H1 (cell line): ENCODE results near the gene ORM1.

GRCh38 chr9:113341597-113342251 is 1.6 kb upstream of the WDR31 start:
- RRBS, result no CpG with 5 or more reads among the region's 7 CpGs
CAGE:
- cytosol, long polyA plus RNA, result no peak
- long polyA plus RNA, result no peak
- nucleus, long polyA plus RNA, result no peak

DNA sequence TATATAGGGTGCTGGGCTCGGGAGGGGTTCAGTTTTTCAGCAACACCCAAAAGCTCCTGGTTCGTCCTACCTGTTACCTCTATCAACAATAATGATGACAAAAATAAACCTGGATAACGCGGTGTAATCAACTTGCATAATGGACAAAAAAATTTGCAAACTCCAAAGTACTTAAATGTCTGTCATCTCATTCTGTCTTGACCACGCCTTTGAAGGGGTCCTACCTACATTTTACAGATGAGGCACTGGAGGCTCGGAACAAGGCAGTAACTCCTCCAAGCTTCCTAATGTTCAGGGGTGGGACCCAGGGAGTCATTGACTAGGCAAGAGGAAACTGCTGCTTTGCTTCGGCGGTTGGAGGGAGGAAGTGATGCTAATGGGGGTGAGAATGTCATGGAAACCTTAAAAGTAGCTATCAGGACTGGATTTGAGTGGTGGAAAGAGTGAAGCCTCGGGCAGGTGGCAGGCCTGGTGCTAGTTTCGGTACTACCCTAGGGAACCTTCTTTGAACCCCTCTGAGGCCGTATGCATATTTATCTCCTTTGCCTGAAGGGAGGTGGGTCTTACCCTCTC is 1.5 kb downstream of the BSPRY start:
- RRBS, result no CpG with 5 or more reads among the region's 11 CpGs
CAGE:
- cytosol, long polyA plus RNA, result no peak
- long polyA plus RNA, result no peak
- nucleus, long polyA plus RNA, result no peak

DNA sequence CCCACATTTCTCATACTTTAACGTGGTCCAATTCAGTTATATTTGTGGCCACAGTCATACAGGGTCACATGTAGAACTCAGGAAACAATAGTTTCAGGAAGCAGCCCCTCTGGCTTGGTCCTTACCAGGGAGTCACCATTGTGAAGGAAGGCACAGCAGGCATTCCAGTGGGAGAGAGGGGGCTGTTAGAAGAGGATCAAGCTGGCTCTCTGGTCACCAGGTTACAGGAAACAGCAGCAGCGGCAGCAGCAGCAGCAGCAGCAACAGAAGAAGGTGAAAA is 14.5 kb downstream of the C9orf43 start:
- RRBS, result no CpG with 5 or more reads among the region's 2 CpGs
CAGE:
- cytosol, long polyA plus RNA, result no peak
- long polyA plus RNA, result no peak
- nucleus, long polyA plus RNA, result no peak

- RRBS, result no CpG with 5 or more reads among the region's 3 CpGs
CAGE:
- cytosol, long polyA plus RNA, result no peak
- long polyA plus RNA, result no peak
- nucleus, long polyA plus RNA, result no peak
Observed at GRCh38 chr9:113583216-113583611, 119.7 kb downstream of the RGS3 start.

GRCh38 chr9:113619418-113619960 is 156.0 kb downstream of the RGS3 start:
- RRBS, result no CpG with 5 or more reads among the region's 5 CpGs
CAGE:
- cytosol, long polyA plus RNA, result no peak
- long polyA plus RNA, result no peak
- nucleus, long polyA plus RNA, result no peak

DNA sequence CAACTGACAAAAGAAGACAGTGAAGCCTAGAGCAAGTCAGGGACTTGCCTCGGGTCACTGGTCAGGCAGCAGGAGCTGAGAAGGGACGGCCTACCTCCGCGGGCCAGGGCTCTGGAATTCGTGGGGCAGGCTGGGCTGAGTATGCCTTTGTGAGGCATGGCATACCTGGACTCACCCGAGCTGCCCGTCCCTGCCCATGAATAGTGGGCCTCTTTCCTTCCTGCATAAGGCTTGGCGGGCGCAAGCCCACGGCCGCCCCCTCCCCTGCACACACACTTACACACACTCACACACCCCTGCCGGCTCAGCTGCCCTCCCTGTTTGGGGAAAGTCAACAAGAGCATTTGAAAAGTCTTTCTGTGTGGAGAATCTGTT is 19.0 kb upstream of the KIF12 start:
- RRBS, result no CpG with 5 or more reads among the region's 12 CpGs
CAGE:
- cytosol, long polyA plus RNA, result no peak
- long polyA plus RNA, result no peak
- nucleus, long polyA plus RNA, result no peak

- RRBS, result 84% methylated on average over 1 of the region's 26 CpGs
CAGE:
- cytosol, long polyA plus RNA, result no peak
- long polyA plus RNA, result no peak
- nucleus, long polyA plus RNA, result no peak
Observed at GRCh38 chr9:114168391-114169209, 13.3 kb downstream of the COL27A1 start.

DNA sequence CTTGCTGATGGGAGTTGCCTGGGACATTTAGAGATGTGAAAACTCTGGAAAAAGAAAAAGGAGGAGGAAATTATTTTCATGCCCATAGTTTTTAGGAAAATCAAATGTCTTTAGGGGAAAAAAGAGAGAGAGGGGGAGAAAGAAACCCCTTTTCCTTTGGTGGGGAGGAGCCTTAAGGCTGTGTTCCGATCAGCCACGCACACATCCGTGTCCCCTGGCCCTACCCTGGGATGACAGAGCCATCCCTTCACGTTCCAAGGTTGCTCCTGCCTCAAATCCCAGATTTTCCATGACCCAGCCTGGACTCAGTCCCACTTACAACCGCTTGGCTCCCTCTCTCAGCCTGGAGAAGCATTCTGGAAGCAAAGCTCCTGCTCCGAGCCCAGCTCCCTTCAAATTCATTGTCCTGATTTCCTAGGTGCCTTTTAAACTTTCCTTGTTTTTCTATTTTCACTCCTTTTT is 78.4 kb downstream of the COL27A1 start:
- RRBS, result no CpG with 5 or more reads among the region's 6 CpGs
CAGE:
- cytosol, long polyA plus RNA, result no peak
- long polyA plus RNA, result no peak
- nucleus, long polyA plus RNA, result no peak

DNA sequence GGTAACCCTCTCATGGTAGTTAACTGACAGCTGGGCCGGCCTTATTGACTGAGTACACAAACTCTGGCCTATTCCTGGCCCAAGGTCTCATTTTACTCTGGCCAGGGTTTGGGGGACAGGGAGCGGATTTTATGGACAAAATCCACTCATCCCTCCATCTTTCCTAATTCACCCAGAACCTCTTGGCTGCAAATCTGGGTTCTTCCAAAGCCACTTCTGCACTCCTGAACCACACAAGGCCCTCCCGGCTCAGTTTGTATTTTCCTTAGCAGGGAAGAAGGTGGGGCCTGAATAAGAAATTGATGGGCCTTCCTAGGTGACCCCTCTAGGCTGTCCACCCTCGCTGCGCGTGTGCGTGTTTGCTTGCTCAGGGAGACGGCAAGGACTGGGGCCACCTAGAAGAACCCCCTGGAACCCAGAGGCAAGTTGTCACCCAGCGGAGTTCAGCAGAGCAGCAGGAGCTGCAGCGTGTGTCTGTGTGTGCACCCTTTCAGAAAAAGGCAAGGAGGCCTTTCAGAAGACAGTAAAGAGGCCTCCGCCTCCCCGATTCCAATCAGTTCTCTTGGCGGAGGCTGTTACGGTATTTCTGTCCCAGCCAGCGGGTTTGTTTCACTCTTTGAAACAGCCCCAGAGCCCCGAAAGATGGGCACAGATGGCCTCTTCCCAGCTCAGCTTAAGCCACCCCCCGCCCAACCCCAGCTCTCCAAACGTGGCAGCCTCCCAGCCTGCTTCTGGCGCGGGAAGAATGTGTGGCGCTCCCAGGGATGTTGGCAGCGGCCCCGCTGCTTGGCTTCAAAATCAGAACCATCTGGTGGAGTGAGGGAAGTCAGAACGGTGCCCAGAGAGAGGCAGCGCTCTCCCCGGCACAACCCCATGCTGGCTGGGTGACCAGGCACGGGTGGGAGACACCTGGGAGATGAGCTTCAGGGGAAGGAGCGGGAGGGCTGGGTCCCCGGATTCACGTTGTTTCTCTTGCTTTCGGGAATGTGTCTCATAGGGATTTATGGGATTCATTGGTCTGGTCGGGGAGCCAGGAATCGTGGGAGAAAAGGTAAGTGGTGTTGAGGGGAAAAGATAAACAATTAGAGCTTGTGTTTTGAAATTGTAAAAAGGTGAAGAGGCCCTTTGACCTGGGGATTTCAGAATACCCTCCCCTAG is 72.9 kb upstream of the ORM1 start:
- RRBS, result 91% methylated on average over 4 of the region's 33 CpGs
CAGE:
- cytosol, long polyA plus RNA, result no peak
- long polyA plus RNA, result no peak
- nucleus, long polyA plus RNA, result no peak

GRCh38 chr9:114267562-114268414 is 55.1 kb upstream of the ORM1 start:
- RRBS, result no CpG with 5 or more reads among the region's 10 CpGs
CAGE:
- cytosol, long polyA plus RNA, result no peak
- long polyA plus RNA, result no peak
- nucleus, long polyA plus RNA, result no peak

DNA sequence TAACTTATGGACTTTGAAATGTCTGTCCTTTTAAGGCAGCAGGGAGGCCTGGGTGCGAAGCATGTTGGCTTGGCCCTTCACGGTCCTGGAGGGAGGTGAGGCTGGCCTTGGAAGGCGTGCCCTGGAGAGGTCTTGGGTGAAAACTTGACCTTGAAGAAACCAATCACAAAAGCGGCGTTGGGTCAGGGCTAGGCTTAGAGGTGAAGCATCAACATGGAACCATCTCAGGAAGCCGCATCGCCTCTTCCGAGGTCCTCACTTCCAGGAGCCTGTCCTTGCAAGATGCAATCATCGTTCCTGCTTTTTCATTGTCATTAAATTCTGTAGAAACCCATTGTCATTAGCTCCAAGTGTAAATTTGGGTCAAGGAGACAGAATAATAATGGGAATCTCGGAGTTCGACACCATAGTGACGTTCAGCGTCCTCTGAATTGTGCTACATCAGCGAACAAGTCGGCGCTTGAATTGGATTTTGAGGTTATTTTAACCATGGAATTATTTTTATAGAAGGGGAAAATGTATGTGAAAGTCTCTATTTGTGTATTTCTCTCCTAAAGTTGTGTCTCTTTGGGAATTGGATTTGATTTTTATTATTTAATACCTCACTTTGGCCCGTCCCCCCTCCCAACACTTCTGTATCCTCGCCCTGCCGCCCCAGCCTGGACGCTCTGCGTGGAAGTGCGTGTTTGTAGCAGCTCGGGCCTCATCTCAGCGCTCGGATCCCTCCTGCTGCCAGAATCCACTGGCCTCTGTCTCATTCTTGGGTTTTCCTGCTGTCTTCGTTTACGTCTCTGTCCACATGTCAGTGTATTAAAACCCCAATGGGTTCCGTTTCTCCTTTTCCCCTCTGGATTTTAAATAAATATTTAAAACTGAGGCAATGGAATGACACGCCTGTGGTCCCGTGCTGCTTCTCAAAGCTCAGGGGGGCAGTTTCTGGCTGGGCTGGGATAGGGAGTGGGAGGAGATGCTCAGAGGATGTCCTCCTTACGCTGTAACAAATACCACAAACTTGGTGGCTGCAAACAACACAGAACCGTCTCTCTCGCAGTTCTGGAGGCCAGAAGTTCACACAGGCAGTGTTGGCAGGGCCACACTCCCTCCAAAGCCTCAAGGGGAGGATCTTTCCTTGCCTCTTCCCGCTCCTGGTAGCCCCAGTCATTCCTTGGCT is 10.9 kb upstream of the ORM1 start:
- RRBS, result no CpG with 5 or more reads among the region's 34 CpGs
CAGE:
- cytosol, long polyA plus RNA, result no peak
- long polyA plus RNA, result no peak
- nucleus, long polyA plus RNA, result start-site peak on the plus strand centred at position 132 of the sequence, 105 bp wide, 47 reads; start-site peak on the plus strand centred at position 267 of the sequence, 37 bp wide, 20 reads; start-site peak on the plus strand centred at position 446 of the sequence, 35 bp wide, 21 reads; start-site peak on the plus strand centred at position 546 of the sequence, 51 bp wide, 38 reads; start-site peak on the plus strand centred at position 709 of the sequence, 76 bp wide, 87 reads

GRCh38 chr9:114322833-114323200 is at the start of gene ORM1:
ORM1 (plus strand) TSS chr9:114323098.
- RRBS, result no CpG with 5 or more reads among the region's 8 CpGs
CAGE:
- cytosol, long polyA plus RNA, result no peak
- long polyA plus RNA, result no peak
- nucleus, long polyA plus RNA, result no peak

DNA sequence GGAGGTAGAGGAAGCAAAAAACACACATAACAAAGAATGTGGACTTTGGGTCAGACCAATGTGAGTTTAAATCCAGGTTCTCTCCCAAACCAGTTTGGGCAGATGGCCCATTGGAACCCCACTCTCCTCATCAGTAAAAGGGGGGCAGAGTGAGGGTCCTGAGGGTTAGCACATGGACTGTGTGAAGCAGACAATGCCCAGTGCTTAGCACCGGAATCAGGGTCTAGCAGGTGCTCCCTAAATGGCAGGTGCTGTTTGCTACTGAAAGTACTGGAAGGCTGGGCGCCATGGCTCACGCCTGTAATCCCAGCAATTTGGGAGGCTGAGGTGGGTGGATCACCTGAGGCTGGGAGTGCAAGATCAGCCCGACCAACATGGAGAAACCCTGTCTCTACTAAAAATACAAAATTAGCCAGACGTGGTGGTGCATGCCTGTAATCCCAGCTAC is 5.6 kb downstream of the ORM2 start:
- RRBS, result no CpG with 5 or more reads among the region's 5 CpGs
CAGE:
- cytosol, long polyA plus RNA, result no peak
- long polyA plus RNA, result no peak
- nucleus, long polyA plus RNA, result no peak

DNA sequence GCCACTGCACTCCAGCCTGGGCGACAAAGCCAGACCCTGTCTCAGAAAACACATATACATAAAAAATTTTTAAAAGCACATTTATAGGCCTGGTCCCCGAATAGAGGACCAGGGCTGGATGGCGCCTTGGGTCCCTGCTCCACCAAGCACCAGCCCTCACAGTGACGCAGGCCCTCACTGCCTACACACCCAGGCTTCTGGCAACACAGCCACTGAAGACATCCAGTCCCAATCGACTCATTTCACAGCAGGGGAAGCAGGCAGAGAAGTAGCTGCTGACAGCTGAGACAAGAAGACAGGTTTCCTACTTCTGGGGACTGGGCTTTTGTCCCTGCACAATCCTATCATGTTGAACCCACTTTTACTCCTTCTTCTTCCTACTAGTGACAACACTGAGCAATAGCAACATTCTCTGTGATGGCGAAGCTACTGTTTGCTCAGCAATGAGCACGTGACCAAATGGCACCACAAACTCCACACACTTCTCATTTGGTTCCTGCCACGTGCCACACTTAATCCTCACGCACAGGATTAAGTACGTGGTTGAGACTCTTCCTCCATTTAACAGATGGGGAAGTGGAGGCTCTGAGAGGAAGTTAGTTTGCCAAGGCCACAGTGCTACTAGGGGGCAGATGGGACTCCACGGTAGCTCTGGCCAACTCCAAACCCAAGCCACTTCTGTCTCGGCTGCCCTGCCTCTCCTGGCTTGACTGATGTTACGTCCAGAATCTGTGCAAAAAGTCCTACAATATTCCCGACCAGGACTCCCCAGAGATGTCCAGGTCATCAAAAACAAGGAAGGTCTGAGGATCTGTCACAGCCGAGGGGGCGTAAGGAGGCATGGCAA is 10.6 kb downstream of the ORM2 start:
- RRBS, result no CpG with 5 or more reads among the region's 16 CpGs
CAGE:
- cytosol, long polyA plus RNA, result no peak
- long polyA plus RNA, result no peak
- nucleus, long polyA plus RNA, result no peak

- RRBS, result no CpG with 5 or more reads among the region's 19 CpGs
CAGE:
- cytosol, long polyA plus RNA, result no peak
- long polyA plus RNA, result no peak
- nucleus, long polyA plus RNA, result no peak
Observed at GRCh38 chr9:114348506-114349580, 19.2 kb downstream of the ORM2 start.

GRCh38 chr9:114360916-114361471 is 26.8 kb downstream of the AKNA start:
- RRBS, result no CpG with 5 or more reads among the region's 3 CpGs
CAGE:
- cytosol, long polyA plus RNA, result no peak
- long polyA plus RNA, result no peak
- nucleus, long polyA plus RNA, result no peak

- RRBS, result no CpG with 5 or more reads among the region's 3 CpGs
CAGE:
- cytosol, long polyA plus RNA, result no peak
- long polyA plus RNA, result no peak
- nucleus, long polyA plus RNA, result no peak
Observed at GRCh38 chr9:114363458-114363882, 24.3 kb downstream of the AKNA start.

GRCh38 chr9:114366162-114366585 is 21.6 kb downstream of the AKNA start:
- RRBS, result no CpG with 5 or more reads among the region's 6 CpGs
CAGE:
- cytosol, long polyA plus RNA, result no peak
- long polyA plus RNA, result no peak
- nucleus, long polyA plus RNA, result no peak

DNA sequence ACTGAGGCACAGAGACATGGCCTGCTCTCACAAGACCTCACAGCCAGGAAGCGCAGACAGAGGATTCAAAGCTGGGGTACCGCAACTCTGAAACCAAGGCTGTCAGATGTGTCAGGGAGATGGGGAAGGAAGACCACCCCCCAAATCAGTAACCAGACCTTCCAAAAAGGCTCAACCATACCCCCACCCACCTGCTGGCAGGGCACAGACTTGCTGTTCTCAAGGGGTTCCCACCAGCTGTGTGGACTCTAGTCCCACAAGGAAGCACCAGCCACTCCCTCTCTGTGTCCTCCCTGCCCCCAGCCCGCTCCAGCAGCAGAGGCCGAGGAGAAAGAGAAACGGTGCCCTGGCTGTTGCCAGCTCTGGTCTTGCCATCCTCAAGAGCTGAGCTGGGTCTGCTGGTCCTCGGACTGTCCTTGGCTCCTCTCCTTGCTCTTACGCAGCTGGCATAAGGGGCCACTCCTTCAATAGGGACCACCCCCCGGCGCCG is 740 bp downstream of the AKNA start:
- RRBS, result no CpG with 5 or more reads among the region's 10 CpGs
CAGE:
- cytosol, long polyA plus RNA, result no peak
- long polyA plus RNA, result no peak
- nucleus, long polyA plus RNA, result no peak

DNA sequence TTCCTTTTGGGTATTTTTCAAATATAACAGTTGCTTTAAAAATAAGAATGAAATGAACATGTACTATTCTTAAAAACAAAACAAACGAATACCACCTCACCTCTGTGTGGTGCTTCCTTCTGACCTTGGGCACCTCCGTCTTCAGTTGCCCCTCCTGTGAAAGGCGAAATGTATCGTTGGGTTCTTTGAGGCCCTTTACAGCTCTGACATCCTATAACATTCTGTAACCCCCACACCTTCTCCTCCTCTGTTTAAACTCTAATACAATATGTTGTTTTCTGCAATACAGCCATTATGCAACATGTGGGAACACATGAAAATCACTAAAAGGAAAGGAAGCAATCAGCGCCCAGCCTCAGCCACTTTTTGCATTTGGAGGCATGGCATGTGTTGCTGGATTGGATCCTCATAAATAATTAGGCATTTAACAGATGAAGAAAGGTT is 6.5 kb upstream of the AKNA start:
- RRBS, result no CpG with 5 or more reads among the region's 5 CpGs
CAGE:
- cytosol, long polyA plus RNA, result no peak
- long polyA plus RNA, result no peak
- nucleus, long polyA plus RNA, result no peak